ENCODE measurements around the genes PLGLB2 and FOXI3.

- PRO-cap = no peak
These were observed 3.0 kb upstream of the CD8A start for GRCh38 chr2:86793585-86794188.

DNA sequence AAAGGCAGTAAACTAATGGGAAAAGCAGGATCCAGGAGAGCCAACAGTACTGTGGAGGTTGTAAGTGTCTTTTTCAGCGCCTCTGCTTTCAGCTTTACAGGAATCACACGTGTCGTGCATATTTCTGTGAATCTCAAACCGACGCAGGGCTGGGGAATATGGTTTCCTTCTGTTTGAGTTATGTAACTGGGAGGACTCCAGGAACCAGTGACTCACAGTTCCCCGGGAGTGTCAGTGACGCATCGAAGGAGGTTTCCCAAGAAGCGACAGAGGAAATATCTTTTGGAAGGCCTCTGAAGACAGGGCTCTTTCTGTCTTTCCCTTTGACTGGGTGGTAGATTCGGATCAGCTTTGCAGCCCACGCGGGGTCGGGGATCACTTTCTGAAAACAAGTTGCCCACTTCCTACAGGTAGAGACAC, 24.4 kb downstream of the CD8B start:
- PRO-cap = no peak

DNA sequence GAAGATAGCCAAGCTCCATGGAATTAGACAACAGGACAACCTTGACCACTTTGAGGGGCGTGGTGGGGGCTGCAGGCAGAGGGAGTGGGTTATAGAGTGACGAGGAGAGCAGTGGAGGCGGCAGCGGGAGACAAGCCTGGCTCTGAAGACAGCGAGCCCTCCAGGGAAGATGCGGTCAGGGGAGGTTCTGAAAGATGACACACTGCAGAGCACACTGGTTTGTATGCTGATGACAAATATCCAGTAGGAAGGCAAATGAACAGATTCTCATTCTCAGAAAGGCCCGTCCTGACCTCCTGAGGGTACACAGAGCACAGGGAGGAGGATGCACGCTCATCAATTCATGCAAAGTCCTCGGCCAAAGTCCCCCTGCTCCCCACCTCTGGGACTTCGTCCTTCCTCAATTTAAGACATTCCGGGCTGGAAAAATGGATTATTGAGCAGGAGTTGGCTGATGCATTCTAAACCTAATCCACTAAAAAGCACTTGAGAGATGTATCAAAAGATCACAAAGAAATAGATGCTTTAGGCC, 2.6 kb downstream of the PLGLB1 start:
- PRO-cap = no peak

DNA sequence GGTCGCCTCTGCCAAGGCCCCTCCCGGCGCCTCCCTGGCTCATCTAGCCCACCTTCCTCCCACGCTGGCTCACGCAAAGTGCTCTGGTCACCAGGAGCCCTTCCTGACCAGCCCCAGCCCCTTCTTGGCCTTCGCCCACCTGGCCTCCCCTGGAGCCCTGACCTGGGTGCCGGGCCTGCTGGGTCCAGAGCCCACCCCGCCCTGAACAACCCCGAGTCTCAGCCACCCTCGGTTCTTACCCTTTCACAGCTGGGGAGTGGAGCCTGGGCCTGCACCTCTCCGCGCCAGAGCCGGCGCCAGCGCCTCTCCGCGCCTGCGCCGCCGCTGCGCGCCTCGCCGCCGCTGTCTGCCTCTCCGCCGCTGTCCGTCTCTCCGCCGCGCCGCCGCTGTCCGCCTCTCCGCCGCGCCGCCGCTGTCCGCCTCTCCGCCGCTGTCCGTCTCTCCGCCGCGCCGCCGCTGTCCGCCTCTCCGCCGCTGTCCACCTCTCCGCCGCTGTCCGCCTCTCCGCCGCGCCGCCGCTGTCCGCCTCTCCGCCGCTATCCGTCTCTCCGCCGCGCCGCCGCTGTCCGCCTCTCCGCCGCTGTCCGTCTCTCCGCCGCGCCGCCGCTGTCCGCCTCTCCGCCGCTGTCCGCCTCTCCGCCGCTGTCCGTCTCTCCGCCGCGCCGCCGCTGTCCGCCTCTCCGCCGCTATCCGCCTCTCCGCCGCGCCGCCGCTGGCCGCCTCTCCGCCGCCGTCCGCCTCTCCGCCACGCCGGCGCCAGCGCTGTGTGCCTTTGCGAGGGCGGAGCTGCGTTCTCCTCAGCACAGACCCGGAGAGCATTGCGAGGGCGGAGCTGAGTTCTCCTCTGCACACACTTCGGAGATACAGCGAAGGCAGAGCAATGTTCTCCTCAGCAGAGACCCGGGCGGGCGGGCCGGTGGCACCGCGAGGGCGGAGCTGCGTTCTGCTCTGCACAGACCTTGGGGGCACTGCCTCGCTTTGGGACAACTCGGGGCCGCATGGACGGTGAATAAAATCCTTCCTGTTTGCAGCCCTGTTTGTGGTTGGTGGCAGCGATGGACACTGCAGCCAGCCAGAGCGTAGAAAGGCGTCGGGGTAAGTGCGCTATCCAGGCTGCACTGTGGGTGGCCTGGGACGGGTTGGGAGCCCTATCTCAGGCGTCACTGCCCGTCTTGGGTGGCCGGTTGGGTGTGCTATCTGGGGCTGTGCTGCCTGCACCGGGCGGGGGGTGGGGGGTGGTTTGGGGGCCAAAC, 327.2 kb upstream of the PLGLB1 start:
- PRO-cap = unidirectional peak, minus-strand start at position 768 of the sequence

DNA sequence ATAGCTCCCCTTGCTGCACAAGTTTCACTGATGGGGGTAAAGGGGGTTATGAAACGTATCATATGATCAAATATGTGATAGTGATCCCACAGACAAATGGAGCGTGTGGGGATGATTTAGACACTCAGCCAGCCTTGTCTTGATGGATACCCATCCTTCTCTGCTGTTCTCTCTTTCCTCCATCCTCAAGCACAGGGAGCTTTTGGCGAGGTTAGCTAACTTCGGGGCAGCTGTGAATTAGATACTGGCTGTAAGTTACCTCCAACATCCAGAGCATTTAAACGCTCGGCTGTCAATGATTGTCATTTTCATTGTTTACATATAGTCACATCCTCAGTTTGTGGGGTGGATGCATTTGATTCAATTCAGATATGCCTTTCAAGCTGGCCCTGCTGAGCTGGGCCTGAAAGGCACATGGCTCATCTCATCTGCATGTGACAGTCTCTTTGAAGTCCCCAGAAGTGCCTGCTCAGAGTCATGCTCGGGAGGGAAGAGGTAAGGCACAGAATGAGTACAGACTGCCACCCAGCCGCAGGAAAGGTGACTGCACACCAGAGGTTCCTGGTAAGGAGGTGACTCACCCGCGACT, 281.4 kb upstream of the PLGLB2 start:
- PRO-cap = no peak

- PRO-cap = no peak
These were observed 246.8 kb upstream of the PLGLB2 start for GRCh38 chr2:87501025-87501529.

DNA sequence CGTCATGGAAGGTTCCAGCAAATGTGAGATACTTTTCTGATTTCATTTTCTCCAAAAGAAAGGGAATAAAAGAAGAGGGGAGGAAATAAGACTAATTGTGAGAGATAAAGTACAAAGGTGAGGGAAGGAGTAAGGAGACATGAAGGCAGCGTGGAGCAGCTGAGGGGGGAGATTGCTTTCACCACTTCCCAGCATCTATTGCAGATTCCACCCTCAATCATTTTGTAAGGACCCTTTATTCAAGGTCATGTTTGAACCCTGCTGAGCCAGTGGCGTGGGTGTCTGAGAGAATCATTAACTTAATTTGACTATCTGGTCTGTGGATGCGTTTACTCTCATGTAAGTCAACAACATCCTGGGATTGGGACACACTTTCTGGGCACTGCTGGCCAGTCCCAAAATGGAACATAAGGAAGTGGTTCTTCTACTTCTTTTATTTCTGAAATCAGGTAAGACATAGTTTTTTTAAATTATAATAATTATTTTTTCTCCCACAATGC, at the start of gene PLGLB2:
PLGLB2 (plus strand) TSS at position 334 of the 500 bp plus-strand sequence.
- PRO-cap = no peak

DNA sequence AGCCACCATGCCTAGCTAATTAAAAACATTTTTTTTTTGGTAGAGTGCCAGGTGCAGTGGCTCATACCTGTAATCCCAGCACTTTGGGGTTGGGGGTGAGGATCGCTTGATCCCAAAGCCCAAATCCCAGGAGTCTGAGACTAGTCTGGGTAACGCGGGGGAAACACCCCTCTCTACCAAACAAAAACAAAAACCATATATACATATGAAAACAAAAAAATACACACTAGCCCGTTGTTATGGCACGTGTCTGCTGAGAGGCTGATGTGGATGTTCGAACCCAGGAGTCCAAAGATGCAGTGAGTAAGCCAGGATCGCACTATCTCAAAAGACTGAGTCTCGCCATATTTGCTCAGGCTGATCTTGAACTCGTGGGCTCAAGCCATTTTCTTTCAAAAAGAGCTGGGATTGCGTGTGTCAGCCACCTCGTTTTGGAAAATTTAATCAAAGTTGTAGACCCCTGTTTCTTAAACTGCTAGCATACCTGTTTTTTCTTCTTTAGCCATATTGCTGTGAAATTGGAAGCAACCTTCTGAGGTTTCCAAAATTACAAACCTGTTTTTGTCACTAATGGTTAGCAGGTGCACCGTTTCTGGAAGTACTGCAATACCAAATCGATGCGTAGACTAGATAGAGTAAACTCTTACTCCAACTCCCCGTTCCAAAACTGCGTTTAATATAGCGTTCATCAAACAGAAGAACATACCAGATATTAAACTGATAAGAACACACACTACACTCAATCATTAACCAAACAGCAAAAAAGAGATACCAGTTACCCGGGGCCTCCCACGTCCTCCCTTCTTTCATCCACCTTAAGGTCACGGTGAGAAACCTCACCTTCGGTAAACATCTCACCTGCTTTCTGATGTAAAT, 39.6 kb downstream of the KRCC1 start:
- PRO-cap = no peak

DNA sequence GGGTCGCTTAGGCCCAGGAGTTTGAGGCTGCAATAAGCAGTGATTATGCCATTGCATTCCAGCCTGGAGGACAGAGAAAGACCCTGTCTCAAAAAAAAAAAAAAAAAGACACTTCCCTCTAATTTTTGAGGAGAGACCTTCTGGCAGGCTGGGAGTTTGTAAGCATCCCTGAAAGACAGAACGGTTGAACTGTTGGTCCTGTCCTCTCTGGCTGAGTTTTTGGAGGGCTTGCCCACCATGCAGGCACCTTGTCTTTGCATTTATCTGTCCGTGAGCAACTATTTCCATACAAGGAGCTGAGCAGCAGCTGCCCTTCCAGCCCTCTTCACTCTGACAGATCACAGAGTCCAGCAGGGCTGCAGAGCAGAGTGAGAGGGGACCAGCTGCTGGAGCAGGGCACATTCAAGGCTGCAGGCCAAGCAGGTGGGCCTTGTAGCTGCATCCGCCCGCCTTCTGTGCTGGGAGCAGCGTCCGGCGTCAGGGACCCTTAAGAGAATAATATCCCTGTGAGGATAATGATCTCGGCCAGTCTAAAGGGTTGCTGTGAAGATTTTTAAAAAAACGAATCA, 9.4 kb downstream of the SMYD1 start:
- PRO-cap = no peak

GRCh38 chr2:88126977-88127329, 909 bp downstream of the FABP1 start:
- PRO-cap = no peak

- PRO-cap = no peak
These were observed 5.9 kb upstream of the FABP1 start for GRCh38 chr2:88133760-88134250.

GRCh38 chr2:88212239-88212741, 42.1 kb downstream of the THNSL2 start:
- PRO-cap = no peak

- PRO-cap = no peak
These were observed at the start of gene FOXI3 for GRCh38 chr2:88451990-88452983. FOXI3 (minus strand) TSS chr2:88452693.

- PRO-cap = bidirectional peak, plus-strand start at chr2:88627915, minus-strand start at chr2:88627558; bidirectional peak, plus-strand start at chr2:88628217, minus-strand start at chr2:88628145
These were observed 674 bp upstream of the EIF2AK3 start for GRCh38 chr2:88627662-88628614.

GRCh38 chr2:88690944-88691354, 524 bp upstream of the RPIA start:
- PRO-cap = no peak

- PRO-cap = no peak
These were observed 2.5 kb downstream of the RPIA start for GRCh38 chr2:88693919-88694347.

DNA sequence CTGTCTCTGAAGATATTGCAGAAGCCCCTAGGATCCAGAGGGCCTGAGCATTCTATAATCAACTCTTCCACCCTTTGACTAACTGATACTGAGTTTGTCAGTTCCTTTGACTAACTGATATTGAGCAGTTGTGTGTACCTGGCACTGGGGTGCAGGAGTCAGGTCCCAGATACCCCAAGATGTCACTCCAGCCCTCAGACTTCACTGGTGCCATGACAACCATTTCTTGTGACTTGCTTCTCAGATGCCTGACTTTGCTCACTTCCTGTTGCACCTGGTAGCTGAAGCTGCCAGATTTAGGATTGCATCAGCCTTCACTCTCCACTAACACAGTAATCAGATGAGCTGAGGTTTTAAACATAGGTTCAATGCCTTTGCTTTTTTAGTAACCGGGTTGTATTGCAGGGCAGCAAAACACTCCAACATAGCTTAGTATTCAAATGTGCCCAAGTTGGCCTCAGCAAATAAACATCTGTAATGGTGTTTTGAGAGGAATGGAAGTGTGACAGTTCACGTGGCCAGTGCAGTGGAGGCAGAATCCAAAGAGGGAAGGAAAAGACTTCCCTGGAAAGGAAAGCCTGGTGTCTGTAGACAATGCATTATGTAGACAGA, 62.8 kb downstream of the RPIA start:
- PRO-cap = no peak

GRCh38 chr2:88827755-88828309, 136.4 kb downstream of the RPIA start:
- PRO-cap = no peak

- PRO-cap = unidirectional peak, plus-strand start at chr2:88828935
These were observed 137.3 kb downstream of the RPIA start for GRCh38 chr2:88828538-88829326.

DNA sequence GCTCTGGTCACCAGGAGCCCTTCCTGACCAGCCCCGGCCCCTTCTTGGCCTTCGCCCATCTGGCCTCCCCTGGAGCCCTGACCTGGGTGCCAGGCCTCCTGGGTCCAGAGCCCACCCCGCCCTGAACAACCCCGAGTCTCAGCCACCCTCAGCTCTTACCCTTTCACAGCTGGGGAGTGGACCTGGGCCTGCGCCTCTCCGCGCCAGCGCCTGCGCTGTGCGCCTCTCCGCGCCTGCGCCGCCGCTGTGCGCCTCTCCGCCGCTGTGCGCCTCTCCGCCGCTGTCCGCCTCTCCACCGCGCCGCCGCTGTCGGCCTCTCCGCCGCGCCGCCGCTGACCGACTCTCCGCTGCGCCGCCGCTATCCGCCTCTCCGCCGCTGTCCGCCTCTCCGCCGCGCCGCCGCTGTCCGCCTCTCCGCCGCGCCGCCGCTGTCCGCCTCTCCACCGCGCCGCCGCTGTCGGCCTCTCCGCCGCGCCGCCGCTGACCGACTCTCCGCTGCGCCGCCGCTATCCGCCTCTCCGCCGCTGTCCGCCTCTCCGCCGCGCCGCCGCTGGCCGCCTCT, 378.9 kb upstream of the AQP7B start:
- PRO-cap = bidirectional peak, plus-strand start at position 265 of the sequence, minus-strand start at position 226 of the sequence

Measured in left cardiac atrium (tissue), 1 donor.